ENCODE results near the gene GMDS.

- PRO-cap, result no peak
Observed at GRCh38 chr6:2141732-2142337, 103.6 kb downstream of the GMDS start.

DNA sequence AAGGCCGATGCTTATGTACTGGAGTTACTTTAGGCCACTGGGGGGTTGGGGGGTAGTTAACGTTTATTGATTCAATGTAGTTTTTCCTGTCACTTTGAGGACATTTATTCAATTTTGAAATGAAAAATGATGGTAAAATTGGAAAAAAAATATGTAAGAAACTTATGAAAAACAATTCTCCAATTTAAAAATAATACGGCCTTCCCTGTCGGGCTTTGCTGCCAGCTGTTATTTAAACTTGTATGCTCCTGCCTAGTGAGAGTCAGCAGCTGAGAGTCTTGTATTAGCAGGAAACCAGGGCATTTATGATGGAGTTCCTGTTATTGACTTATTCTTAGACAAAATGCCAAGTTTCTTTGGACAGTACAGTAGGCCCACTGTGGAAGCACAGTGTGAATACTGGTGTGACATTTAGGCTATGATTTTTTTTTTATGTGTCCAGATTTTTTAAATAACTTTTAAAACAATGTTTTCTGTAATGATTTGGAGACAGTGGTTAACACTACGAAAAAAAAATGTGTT lies 42.2 kb downstream of the GMDS start:
- PRO-cap, result no peak

DNA sequence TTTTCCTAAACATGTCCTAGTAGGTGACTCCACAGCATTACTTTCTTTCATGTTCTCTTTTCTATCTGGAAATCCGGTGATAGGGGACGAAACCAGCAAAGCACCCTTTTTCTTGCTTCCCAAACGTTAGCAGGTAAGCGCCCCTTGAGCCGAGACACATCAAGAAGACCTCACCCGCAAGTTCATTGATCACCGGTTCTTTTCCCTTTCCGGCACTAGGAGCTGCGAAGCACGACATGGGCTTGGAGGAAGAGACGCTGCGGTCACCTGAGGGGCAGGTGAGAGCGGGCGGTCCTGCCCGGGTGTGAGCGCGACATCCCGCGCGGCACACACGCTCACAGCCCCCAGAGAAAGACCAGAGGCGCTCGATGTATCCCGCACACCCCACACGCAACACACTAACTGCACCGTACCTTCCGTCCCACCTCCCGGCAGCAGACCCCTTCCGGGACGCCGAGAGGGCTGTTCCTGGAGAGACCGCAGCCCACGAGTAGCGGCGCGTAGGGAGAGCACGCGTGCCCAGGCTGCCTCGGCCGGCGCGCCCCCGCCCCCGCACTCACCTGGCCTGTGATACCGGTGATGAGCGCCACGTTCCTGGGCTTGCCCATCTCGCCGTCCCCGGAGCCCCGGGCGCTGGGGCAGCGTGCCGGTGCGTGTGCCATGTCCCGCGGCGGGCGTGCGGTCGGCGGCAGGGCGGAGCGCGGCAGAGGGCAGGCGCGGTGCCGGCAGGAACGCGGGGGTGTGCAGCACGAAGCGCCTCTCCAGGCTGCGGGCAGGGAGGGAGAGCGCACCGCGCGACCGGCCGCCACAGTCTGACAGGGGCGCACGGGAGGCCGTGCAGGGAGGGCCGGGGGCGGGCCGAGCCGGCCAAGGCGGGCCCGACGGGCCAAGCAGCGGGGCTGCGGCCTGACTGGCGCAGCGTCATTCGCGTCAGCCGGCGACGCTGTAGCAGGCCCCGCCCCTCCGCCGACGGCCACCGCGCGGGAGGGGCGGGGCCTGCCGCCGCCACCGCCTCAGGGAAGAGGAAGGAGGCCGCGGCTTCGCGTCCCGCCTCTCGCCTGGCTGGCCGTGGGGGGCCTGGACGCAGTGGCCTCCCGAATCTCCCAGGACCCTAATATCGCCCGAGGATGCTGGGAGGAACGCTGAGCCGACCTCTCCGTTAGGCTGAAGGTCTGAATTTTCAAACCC lies at the start of gene GMDS:
GMDS (minus strand) TSS at position 845 of the 1,188 bp plus-strand sequence.
- PRO-cap, result bidirectional peak, plus-strand start at position 1,008 of the sequence, minus-strand start at position 814 of the sequence

GRCh38 chr6:2352087-2352597 lies 106.7 kb upstream of the GMDS start:
- PRO-cap, result no peak

DNA sequence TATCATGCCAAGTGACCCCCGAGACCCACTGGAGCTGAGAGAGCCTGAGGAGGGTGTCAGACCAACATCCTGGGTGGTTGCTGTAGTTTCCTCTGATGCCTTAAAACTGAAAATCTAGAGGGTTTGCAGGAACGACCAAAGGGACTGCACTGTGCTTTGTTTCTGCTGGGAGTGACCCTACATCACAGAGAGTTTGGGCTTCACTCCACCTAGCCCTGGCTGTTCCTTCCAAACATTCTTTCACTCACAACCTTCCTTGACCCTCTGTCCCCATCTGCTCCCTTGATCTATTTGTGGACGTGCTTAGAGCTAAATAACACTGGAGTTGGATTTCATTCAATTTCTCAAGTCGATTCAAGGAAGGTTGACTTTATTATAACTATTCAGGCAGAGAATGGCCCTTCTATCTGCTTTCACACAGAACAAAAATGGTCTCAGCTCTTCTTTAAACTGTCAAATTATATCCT lies 18.1 kb downstream of the MYLK4 start:
- PRO-cap, result unidirectional peak, minus-strand start at position 173 of the sequence

- PRO-cap, result bidirectional peak, plus-strand start at chr6:2765522, minus-strand start at chr6:2765086
Observed at GRCh38 chr6:2764498-2765247, 520 bp upstream of the WRNIP1 start.

- PRO-cap, result no peak
Observed at GRCh38 chr6:2777325-2778181, 12.4 kb downstream of the WRNIP1 start.

DNA sequence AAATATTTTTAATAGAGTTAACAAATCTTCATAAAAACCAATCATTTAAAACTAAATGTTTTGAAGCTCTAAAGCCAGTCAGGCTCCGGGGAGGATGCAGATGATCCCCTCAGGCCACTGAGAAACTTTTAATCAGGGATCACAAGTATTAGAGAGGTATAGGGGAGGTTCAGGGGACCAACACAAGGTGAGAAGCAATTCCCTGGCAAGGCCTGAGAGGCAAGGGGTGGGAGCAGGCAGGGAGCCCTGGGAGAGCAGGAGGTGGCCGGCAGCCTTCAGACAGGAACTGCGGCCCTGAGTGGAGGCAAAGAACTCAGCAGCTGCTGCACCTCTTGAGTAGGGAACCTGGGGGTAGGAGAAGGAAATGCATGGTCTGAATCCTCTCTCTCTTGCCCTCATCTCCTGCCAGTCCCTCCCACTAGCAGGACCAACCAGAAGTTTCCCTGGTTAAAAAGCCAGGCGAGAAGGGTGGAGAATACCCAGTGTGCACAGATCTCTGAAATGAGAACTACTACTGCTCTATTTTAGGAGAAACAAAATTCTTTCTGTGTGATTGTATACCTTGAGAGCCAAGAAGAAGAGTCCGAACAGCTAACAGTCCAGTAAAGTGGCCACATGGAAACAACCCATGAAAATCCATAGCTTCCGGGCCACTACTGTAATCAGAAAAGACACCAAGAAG lies 25.3 kb downstream of the WRNIP1 start:
- PRO-cap, result no peak

DNA sequence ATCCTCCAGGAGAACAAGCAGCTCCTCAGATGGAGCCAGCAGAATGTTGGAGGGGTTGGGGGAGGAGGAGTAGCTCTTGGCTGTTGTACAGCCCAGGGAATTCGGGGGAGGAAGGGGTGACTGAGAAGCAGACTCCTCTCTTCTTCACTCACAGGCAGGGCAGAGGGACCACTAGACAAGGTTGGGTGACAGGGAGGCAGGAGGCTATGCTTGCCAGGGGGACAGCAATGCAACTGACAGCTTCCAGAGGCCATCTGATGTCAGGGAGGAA lies 30.0 kb downstream of the SERPINB9 start:
- PRO-cap, result no peak

- PRO-cap, result no peak
Observed at GRCh38 chr6:2900088-2901417, 2.6 kb downstream of the SERPINB9 start.

GRCh38 chr6:2998718-2999776 lies 647 bp upstream of the NQO2 start:
- PRO-cap, result bidirectional peak, plus-strand start at chr6:2999878, minus-strand start at chr6:2999639

DNA sequence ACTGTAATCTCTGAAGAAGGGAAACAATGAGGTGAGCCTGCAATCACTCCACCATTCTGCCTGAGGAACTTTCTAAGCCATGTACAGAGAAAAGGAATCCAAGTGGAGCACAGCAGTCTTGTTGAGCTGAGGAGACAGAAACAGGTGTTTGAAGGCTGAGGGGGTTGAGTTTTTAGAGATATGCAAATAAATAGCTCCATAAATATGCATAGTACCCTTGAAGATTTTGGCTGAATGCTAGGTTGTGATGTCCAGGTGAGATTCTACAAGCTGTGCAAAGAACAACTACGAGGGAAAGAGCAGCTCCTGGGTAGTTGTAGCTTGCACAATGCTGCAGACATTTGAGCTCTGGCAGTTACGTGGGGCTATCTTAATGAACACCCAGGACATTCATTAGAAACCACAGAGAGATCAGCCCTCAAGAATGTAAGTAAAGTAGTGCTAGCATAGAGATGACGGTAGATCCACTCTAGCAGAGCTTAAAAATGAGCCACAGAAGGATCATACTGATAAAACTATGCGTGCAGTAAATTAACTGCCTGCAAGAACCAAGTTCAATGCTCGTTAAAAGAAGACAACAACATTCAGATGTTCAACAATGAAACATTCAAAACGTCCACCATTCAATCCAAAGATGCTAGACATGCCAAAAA lies 24.3 kb downstream of the TUBB2B start:
- PRO-cap, result no peak

DNA sequence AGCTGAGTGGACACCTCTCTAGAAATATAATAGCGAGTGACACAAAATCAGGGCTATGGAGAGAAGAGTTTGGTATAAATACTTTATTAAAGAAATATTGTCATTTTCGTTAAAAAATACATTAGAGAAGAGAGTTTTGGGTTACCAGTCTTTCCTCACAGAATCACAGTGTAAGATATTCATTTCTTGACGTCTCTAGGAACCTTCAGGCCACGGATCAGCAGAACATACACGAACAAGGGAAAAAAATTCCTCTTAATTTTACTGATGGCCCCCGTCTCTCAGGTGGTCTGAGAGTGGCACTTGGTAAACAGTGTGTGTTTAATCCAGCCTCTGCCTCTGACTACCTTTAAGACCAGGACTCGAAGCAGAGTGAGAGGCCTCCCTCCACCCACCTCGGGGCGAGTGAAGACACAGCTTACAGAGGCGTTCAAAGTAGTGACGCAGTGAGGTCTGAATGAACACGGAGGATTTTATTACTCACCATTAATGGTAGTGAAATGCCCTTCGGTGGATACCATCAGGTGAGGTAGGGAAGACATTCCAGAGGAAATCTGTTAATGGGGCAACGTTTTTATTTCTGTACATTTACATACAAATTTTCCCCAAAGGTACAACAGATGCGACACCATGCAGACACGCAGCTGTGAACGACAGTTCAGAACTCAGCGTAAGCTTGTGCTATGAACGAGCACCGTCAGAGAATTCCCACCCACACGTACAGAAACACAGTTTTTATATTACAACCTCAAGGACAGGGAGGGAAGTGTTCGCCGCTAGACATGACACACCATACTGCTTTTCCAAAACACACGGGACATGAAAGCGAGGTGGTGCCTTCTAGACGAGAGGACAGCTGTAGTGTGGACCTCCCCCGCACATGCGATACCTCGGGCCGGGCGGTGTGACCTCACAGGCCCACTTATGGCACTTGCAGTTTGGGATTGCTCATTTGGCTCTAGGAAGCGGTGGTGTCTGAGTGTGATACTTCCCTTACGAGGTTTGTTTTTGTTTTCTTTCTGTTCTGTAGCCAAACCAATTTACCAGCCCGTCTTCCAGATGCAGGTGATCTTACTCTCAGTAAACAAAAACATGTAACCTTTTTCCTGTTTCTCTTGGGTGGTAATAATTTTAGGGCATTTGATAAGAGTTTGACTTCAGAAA lies 10.5 kb downstream of the PSMG4 start:
- PRO-cap, result no peak

DNA sequence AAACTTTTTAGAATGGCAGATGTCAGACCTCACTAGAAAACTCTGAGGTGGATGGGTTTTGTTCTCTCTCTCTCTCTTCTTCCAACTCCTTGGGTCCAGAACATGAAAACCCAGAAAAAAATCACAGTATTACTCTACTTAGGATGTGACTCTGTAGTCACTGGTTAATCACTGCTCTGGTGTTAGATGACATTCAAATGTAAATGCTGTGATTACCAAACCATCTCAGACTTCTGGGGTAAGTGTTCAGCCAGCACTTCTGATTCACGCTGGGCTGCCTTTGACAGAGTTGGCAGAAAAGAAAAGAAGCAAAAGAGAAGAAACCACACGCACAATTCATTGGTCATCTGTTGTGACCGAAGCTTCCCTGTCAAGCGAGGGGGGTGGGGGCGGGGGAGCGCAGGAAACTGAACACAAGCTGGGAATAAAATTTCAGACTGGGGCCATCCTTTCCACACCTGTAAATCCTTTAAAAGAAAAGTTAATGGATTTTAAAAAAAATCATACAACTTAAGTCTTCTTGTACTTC lies 82.7 kb downstream of the PSMG4 start:
- PRO-cap, result no peak

GRCh38 chr6:3350900-3351912 lies 92.5 kb downstream of the PSMG4 start:
- PRO-cap, result no peak

GRCh38 chr6:3356973-3357657 lies 98.4 kb downstream of the PSMG4 start:
- PRO-cap, result no peak

DNA sequence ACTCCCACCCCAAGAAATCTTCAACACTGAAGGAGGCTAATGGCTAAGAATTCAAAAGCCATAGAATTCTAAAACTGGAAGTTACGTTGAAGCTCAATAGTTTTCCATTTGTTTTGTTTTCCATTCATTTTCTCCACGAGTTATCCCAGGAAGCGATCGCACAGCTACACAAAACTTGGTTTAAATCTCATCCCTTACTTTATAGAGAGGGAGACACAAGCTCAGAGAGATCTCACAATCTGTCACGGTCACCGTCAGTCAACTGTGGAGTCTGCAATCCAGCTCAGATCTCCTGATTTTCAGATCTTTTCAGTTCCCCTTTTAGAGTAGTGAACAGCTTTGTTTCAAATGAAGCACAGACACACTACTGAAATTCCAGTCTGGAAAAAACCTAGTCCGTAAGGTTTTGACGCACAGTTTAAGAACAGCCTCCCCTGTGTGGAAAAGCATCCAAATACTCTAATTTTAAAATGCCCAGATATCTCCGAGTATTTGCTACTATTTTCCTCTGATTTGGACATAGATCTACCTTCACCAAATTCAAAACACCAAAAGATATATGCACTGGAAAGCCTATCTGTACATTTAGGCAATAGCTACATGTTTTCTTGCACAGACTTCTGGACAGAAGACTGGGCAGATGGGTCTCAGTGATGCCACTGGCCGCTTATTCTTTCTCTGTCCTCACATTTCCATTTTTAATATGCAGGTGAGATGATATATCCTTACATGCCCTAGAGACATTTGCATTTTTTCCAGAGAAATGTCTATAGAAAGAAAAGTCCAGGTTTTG lies 53.0 kb downstream of the SLC22A23 start:
- PRO-cap, result no peak

- PRO-cap, result bidirectional peak, plus-strand start at chr6:3750989, minus-strand start at chr6:3750986; bidirectional peak, plus-strand start at chr6:3751342, minus-strand start at chr6:3751158
Observed at GRCh38 chr6:3750907-3751624, 447 bp downstream of the PXDC1 start.

DNA sequence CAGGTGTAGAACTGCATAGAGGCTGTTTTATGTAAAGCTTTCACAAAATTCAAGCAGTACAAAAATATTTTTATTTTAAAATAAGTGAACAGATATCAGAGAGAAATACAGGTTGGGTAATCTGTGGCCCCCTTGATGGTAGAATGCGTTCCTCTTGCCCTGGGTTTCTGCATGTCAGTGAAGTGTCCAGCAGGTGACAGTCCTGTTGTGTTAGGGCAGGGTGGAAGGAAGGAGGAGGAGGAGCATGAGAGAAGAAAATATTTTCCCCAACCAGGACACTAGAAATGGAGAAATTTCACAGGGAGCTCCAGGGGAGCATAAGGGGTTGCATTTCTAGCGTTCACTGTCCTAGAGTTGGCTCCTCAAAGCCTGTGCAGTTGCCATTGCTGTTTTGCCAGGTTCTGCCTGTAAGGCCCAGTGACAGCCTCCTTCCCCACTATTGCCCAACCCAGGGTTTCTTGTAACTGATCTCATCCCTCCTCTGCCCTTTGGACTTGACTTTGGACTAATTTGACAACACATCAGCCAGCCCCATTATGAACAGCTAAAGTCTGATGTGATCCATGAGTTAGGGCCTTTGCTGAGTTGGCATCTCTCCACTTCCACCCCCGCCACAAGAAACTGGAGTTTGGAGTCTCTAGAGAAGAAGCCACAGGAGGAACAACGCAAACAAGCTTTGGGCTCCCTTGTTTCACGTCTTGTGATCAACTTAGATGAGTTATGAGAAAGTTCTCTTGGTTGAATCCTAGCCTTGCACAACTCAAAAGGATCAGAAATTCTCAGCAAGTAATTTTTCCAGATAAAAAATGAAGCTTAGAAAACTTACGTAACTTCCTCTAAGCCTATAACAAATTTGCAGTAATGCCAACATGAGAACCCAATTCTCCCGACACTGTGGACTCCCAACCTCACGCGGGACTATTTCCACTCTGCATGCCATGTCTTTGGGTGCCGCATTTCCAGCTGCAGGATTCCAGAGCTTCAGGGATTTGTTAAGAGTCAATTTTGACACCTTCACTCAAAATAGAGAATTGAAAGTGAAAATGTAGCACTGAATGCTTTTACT lies 13.9 kb upstream of the FAM50B start:
- PRO-cap, result no peak

DNA sequence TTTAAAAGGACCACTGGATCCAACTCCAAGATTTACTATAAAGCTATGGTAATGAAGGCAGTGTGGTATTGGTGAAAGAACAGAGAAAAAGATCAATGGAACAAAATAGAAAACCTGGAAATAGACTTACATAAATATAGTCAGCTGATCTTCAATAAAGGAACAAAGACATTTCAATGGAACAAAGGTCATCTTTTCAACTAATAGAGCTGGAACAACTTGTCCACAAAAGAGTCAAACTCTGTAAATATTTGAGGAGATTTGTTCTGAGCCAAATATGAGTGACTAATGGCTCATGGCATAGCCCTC lies 64.3 kb downstream of the FAM50B start:
- PRO-cap, result no peak